Neural crest cell (in vitro differentiated cells): ENCODE data around the gene VILL.

DNA sequence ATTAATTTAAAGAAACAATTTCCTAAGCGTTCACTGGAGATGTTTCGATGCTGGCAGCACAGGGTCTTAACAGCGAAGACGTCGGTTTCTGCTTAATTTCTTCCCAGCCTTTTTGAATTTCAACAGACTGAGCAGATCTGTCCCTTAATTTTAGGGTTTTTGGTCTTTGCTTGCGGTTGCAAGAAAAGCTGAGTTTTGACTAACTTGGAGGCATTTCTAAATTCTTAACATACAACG lies 1.3 kb downstream of the GOLGA4 start:
- PRO-cap: no peak

- PRO-cap: no peak
Measured at GRCh38 chr3:37323503-37323888, 80.4 kb downstream of the GOLGA4 start.

- PRO-cap: no peak
Measured at GRCh38 chr3:37326250-37326929, 83.3 kb downstream of the GOLGA4 start.

DNA sequence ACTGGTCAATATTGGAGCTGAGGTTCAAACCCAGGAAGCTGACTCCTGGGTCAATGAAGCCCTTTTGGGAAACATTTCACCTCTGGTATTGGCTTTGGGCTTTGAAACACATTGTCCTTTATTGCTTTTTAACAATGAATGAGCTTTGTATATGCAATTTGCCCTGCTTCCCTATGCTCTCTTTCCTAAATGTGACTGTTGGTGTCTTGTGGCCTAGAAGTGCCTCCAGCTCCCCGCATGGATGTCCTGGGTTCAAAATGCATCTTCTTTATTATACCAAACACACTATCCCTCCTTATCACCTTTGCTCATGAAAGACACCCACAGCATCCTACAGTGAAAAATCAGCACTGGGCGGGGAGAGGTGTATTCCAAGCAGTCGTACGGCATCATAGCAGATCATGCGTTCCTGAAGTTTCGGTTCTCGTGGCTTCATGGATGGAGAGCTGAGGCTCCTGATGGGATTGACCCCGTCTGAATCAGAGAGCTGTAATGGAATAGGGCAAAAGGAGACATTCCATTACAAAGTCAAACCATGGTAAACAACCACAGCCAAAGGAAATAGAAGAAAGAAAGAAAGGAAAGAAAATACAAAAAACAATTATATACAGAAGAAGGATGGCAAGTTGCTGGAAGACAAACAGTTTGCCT lies 19.4 kb upstream of the ITGA9 start:
- PRO-cap: no peak

- PRO-cap: no peak
Measured at GRCh38 chr3:37770895-37771279, 90.8 kb upstream of the CTDSPL start.

- PRO-cap: no peak
Measured at GRCh38 chr3:37951473-37952318, 38.9 kb upstream of the VILL start.

GRCh38 chr3:37956934-37957855 lies 33.4 kb upstream of the VILL start:
- PRO-cap: no peak

DNA sequence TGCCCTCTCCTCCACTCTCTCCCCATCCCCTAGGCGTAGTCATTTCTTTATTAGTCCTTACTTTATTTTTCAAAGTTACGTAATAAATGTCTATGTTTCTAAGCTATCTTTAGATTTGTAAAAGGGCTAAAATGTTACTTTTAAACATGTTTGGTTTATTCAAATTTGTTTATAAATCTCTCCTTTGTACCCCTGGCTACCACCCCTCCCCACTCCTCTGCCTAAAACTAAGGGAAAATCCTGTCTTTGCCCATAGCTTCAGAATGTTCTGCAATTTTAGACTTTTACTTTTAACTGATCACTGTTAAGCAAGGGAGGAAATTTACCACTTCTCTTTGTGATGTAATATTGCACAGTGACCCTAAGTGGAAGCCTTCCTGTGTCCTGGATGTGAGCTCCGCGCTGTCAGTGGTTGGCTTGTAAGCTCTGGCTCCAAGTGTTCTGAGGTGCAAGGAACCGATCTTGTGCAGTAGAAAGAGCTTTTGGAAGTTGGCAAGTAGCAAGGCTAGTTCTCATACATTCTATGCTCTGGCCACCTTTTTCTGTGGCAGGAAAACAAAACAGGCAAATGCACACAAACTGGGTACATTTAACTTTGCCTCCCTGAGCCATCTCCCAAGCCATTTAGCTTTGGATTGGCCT lies 10.5 kb upstream of the VILL start:
- PRO-cap: no peak

GRCh38 chr3:37990585-37990956 lies at the start of gene VILL:
Gene VILL, plus strand, starts transcription at chr3:37990786.
- PRO-cap: no peak

GRCh38 chr3:38040500-38040866 lies 1.5 kb downstream of the DLEC1 start:
- PRO-cap: no peak

- PRO-cap: no peak
Measured at GRCh38 chr3:38414348-38414953, 39.2 kb upstream of the ACVR2B start.

GRCh38 chr3:38454122-38455018 lies 680 bp downstream of the ACVR2B start:
- PRO-cap: bidirectional peak, plus-strand start at chr3:38454575, minus-strand start at chr3:38454573; bidirectional peak, plus-strand start at chr3:38454875, minus-strand start at chr3:38454964

GRCh38 chr3:38455853-38456150 lies 2.1 kb downstream of the ACVR2B start:
- PRO-cap: no peak

DNA sequence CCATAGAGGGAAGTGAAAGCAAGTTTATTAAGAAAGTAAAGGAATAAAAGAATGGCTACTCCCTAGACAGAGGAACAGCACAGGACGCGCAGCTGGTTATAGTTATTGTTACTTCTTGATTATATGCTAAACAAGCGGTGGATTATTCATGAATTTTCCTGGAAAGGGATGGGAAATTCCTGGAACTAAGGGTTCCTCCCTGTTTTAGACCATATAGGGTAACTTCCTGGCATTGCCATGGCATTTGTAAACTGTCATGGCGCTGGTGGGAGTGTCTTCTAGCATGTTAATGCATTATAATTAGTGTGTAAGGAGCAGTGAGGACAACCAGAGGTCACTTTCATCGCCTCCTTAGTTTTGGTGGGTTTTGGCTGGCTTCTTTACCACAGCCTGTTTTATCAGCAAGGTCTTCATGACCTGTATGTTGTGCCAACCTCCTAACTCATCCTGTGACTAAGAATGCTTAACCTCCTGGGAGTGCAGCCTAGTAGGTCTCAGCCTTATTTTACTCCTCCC lies 26.3 kb downstream of the SCN11A start:
- PRO-cap: no peak

- PRO-cap: bidirectional peak, plus-strand start at chr3:39107246, minus-strand start at chr3:39107063
Measured at GRCh38 chr3:39106450-39107509, 647 bp downstream of the GORASP1 start.

DNA sequence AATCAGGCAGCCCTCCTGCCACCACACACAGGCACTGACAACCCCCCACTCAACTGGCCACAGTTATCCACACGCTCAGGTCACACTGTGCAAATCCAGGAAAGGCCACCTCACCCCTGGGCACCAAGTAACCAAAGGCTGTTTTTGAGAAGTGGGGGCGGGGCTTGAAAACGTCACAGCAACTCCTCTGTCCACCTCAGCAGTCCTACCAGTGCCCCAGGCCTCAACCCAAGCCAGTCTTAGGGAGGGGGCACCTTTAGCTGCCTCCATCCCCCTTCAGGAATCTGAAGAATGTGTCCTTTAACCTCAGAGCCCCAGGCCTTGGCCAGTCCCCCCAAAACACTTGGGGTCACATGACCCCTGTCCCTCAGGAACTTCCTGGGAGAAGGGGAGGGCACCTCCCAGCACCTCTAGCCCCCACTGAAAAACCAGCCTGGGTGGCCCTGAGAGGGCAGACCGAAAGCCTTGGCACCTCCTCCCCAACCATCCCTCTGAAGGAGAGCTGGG lies 2.0 kb downstream of the CSRNP1 start:
- PRO-cap: no peak

DNA sequence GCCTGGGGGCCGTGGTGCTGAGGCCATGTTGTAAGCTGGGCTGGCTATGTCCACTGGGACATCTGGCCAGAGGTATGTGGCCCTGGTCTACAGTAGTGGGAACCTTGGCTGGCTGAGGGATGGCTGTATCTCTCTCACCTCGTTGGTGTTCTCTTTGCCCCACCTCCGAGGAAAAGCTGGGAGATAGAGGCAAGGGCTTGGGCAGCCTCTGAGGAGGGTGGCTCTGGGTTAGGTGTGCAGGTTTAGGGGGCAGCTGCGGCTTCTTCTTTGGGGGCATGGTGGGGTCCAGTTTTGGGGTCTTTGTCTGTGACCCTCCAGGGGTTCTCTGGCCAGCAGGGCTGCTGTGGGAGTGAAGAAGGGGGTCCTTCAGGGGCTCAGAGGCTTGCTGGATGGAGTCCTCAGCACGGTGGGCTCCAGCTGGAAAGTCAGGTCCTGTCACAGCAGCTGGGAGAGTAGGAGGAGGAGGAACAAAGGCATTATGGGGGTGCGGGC lies 7.1 kb downstream of the XIRP1 start:
- PRO-cap: no peak

GRCh38 chr3:39281478-39281984 lies 1.7 kb upstream of the CX3CR1 start:
- PRO-cap: no peak

DNA sequence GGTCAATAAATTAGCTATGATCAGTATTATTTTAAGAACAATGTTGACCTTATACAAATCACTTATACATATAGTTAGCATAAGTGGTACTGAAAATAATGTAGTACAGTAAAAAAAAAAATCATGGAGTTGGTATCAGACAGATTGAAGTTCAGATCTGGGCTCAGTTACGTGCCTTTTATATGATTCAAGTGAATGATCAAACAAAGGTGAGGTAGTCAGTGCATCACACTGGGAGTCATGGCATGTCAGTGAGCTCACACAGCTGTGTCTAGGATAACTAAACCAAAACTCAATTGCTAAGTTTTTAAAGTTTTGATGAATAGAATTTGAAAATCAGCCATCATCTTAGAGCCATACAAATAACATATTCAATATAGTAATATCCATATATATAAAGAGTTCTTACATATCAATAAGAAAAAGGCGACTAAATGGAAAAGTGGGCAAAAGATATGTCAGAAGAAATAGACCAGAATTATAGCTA lies 11.2 kb upstream of the CCR8 start:
- PRO-cap: no peak

DNA sequence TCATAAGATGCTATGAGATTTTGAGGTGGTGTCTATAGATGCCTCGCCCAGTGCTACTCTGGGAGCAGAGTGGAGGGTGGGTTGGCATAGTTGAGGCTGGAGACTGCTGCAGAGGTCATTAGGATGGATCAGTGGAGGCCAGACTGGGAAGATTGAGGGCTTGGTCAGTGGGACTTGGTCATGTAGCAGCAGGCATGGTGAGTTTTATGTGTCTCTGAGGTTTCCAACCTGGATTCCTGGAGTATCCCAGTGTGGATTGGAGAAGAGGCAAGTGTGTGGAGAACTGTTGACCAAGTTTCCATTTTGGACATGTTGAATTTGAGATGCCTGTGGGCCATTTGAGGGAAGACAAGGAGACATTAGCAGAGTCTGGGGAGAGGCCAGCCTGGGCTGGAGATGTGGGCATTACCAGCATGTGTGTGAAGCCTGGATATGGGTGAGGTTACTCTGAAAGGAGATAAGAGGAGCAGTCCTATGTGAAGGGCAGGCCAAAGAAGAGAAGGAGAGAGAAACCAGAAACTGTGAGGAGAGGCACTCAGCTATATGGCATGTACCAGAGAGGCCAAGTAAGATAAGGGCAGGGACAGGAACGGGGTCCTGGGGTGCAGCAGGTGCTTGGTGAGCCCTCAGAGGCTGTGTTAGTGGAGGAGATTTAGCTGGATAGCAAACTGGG lies 4.3 kb downstream of the SLC25A38 start:
- PRO-cap: no peak